Mesenteric fat pad (tissue), 1 donor: Measurements from ENCODE around the gene CCZ1.

GRCh38 chr7:5677936-5678458, 85.4 kb downstream of the FSCN1 start:
- PRO-cap, result no peak

- PRO-cap, result no peak
Observed at GRCh38 chr7:5680730-5681651, 88.4 kb downstream of the FSCN1 start.

GRCh38 chr7:5694021-5694808, 87.2 kb downstream of the RNF216 start:
- PRO-cap, result no peak

DNA sequence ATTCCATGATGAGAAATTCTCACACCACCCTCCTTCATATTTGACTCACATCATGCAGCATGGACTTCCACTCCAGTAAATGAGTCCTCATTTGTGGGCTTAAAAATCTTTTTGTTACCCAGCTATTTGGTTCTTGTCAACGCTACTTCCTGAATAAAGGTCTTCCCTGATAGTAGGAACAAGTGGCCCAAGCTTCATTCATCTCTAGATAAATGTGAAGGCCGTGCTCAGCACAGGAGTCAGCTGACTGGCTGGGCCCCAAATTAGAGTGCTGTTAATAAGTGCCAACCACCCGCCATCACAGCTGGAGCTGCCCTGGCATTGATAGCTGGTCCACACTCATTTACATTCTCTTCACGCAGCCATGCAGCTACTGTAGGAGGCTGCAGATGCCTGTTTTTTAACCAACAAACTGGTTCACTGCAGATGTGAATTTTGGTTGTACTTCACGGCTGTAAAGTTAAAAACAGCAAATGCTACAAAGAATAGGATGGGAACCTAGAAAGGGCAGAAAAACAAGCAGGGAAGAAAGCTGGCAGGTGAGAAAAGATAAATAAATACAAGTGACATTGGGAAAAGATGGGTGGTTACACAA, 78.3 kb downstream of the RNF216 start:
- PRO-cap, result no peak

GRCh38 chr7:5898325-5899032, at the start of gene CCZ1:
Gene CCZ1, plus strand, starts transcription at chr7:5898733.
- PRO-cap, result no peak

- PRO-cap, result no peak
Observed at GRCh38 chr7:6023278-6024548, 7.5 kb upstream of the ANKRD61 start.

DNA sequence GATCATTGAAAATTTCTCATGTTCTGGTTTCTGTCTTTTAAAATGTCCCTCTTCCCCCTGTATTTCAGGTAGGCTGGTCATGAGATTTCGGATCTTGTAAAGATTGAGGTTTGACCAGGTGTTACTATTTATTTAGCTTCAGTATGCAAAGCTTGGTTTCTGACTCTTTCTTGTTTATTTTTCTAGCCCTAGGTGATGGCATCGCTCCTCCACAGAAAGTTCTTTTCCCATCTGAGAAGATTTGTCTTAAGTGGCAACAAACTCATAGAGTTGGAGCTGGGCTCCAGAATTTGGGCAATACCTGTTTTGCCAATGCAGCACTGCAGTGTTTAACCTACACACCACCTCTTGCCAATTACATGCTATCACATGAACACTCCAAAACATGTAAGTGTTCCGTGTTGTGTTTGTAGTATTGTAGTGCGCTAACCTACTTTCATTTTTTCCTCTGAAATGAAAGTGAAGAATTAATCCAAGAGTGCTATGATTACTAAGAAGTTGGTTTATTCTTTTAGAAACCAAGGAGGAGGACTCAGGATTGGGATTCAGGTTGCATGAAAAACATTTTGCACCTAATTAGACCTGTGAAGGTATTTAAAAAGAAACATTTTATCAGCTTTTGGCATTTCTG, 10.5 kb downstream of the USP42 start:
- PRO-cap, result no peak

DNA sequence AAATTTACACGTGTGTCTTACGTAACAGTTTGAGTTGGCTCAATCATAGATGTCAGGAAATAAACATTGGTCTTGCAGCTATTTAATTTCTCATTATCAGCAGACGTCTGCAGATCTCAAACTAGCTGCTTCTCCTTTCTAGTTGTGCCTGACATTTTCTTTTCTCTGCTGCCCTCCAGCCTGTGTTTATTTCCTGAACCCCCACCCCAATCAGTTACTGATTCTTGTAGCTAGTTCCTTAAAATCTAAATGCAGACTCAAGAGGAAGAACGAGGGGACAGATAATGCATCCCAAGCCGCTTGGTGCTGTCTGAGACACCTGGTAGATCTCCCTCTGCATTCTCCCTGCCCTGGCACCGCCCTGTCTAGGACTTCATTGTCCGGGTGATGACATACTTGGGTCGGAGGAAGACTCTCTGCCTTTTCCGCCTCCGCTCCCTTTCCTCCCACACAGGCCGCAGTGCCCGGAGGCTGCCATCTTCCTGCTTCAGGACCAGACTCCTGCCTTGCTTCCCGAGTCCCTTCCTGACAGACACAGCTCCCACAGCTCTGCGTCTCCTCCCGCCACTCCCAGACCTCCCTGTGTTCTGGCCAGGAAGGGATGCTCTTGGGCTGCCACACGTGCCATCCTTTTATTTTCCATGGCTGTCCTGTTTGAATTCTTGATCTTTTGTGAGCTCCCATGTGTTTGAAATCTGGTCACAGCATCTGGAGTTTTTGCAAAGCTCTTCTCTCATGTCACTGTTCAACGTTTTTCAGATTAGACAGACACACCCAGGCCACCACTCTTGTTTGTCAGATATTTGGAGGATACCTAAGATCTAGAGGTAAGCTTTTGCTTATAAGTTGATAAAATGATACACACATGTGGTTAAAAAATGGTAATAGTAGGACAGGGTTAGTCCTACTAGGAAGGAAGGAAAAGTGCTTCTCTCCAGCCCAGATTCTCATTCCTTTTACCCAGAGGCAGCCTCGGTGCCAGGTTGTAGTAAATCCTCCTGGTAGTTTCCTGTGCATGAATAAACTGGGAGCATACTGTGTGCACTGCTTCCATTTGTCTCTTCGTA, 35.0 kb downstream of the USP42 start:
- PRO-cap, result no peak

DNA sequence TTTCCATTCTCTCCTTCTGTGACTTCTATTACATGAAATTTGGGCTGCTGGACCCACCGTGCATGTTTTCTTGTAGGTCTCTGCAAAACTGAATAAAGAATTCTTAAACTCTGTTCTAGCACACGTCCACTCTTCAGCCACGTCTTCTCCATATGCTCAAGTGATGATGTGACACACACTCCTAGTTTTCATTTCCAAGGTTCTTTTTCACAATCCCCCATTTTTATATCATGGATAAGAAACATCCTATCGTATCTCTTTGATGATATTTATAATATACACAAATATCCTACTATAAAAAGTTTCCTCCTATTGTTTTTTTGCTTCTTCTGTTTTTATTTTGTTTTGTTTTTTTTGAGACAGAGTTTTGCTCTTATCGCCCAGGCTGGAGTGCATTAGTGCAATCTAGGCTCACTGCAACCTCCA, 77.0 kb downstream of the USP42 start:
- PRO-cap, result no peak

GRCh38 chr7:6260455-6261226, 11.8 kb downstream of the CYTH3 start:
- PRO-cap, result no peak

- PRO-cap, result no peak
Observed at GRCh38 chr7:6271438-6272233, 788 bp downstream of the CYTH3 start.

DNA sequence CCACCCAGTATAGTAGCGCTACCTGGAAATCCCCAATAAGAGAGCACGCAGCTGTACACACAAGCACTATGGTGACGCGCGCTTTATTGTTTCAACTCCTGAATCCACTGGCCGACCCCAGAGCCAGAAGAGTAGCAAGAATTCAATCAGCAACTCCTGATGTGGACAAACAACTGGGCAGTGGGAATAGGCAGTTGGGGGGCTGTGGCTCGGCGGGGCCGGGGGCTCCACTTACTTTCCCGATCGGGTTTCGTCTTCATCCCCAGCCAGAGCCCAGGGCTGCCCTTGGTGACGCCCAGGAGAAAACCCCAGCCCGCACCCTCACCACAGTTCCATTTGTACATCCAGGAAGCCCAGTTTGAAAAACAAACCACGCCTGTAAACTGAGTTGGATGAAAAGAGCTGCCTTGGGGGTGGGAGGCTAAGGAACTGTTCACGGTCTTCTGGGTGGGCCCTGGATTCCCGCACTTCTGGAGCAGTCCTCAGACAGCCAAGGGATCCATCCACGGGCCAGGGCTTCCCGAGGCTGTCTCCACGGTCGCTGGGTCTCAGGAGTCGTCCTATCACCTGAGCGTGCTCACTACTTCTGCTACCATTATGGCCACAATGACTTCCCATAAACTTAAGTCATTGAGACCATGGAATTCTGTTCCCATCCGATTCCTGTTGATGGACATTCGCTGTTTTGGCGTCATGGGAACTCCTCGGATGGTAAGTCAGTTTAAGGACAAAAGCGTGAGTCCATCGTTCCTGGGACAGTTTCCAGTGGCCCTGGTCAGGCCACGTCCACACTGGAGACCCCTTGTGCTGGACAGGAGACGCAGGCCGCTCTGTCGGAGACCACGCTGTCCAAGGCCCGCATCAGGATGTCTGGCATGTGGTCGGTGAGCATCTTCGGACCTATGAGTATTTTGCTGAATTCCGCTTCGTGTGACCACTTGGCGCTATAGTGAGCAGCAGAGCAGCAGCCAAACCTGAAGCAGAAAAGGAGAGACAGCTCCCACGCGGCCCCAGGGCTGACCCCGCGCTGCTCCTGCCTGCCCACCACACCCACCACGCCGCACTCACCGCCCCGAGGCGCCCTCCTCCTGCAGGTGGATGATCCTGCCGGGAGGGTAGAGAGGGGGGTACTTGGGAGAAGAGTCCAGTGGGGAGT, 35.1 kb downstream of the RAC1 start:
- PRO-cap, result no peak

GRCh38 chr7:6412556-6413374, 35.0 kb downstream of the DAGLB start:
- PRO-cap, result no peak

GRCh38 chr7:6417057-6417786, 30.5 kb downstream of the DAGLB start:
- PRO-cap, result no peak

- PRO-cap, result no peak
Observed at GRCh38 chr7:6479036-6479532, 4.9 kb downstream of the KDELR2 start.

DNA sequence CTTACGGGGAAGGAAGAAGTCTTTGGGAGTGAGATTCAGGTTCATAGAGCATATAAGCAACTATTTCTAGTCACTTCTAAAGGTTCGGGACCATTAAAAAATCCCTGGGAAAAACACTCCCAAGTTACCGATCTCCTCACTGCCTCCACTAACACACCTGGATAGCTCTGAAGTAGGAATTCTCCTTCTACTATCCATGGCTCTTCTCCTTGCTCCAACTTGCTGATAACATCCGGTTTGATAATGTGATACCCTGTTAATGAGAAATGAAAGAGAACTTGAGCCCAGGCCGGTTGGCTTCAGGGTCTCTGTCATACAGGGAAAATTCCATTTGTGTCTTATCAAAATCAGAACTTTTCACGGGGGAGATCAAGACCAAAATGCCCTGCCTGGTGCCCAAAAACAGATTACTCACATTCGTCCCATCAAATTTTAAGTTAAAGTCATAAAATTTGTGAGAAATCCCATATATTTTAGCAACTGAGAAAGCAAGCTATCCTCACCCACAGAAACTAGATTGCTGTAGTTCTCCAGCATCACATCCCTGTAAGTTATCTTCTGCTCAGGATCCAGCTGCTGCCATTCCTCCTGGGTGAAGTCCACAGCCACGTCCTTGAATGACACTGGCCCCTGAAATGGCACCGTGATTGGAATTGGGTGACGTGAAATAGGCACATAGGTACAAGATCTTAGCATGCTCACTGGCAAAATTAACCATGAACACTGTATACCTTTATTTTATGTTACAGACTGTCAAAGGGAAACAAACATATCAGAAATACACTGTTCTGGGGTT, 9.4 kb downstream of the ZNF12 start:
- PRO-cap, result no peak

GRCh38 chr7:6701726-6702626, 4.8 kb downstream of the ZNF12 start:
- PRO-cap, result no peak

- PRO-cap, result no peak
Observed at GRCh38 chr7:6729979-6730724, 23.4 kb upstream of the ZNF12 start.

GRCh38 chr7:6736966-6737769, 16.7 kb upstream of the RSPH10B2 start:
- PRO-cap, result no peak

- PRO-cap, result no peak
Observed at GRCh38 chr7:6950246-6950593, 124.1 kb upstream of the CCZ1B start.